Neuron (in vitro differentiated cells): ENCODE results near the gene SNTN.

- PRO-cap, result no peak
Observed at GRCh38 chr3:61008953-61009745, 242.1 kb downstream of the FHIT start.

DNA sequence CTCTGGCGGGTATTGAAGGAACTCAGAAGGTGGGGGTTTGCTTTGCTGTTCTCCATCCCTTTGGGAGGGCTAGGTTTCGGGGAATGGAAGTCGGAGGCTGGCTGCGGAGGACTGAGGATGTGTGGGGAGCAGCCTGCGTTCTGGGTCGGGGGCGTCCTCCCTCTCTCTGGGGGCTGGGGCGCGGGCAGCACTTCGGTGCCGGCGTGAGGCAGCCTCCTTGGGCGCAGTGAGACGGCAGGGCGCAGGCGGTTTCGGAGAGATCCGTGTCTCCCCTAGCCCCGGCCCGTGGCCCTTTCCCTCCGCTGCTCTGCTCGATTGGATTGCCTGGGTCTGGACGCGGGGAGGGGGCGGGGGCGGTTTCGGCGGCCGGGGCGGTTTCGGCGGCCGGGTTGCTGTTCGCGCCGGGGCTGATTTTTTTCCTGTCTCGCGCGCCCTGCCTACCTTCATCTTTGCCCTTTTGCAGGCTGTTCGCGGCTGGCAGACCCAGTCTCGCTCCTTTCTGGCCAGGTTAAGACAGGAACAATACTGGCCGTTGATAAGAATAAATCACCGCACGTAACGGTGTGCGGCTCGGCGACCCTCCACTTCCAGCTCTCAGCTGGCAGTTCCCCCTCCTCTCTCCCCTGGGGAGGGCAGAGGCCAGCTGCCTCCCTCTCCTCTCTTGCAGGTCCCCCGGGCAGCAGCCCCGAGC is 1.6 kb downstream of the PTPRG start:
- PRO-cap, result bidirectional peak, plus-strand start at position 486 of the sequence, minus-strand start at position 317 of the sequence

DNA sequence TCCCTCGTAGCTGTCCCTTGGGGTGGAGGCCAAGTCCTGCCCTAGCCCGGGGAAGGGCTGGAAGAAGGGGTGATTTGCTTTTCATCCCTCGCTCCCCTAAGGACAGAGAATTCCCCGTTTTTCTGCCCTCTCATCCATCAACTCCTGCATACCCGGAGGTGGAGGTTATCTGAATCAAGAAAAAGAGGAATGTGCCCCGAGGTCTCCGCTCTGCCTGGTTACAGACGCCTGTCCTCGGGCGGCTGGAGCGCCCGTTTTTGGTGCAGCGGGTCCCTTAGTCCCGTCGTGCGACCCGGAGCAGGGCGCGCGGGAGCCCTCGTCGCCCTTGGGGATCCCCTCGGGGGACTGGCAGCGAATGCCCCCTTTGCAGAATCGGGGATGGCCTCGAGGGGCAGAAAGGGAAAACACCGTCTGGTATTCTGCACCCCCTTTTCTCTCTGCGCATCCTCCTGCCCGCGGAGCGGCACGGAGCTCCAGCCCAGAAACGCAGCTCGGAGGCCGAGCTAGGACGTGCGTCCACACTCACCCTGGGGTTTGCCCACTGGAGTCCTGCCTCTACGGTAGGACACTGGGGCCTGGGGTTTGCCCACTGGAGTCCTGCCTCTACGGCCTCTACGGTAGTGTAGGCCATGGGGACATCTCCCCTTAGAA is 2.2 kb downstream of the PTPRG start:
- PRO-cap, result no peak

DNA sequence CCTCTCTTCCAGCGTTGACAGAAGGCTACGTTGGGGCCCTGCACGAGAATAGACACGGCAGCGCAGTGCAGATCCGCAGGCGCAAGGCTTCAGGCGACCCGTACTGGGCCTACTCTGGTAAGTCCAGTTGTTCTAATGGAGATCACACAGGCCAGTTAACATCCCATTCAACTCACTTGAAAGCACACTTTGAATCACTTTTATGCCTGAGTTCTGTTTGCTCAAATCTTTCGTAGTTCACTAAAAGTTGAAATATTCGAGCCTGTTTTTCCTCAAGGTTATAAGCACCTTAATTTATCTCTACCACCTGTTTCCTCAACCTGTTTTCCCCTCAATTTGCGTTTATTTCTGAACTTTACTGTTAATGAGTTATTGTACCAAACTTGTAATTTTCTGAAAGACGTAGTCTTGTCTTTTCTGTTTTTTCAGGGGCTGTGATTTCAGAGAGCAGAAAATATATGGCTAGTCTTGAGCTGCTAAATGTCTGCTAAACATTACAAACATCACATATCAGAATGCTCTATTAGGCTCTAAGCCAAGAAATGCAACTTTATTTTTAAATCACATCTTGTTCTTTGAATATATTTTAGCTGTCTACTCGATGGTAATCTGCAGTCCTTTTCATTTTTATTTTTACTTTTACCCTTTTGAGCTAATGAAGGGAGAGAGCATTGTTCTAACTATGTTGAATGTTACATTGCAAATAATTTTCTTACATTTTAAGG is 187.7 kb downstream of the PTPRG start:
- PRO-cap, result no peak

GRCh38 chr3:61756683-61757341 is 195.4 kb downstream of the PTPRG start:
- PRO-cap, result no peak

DNA sequence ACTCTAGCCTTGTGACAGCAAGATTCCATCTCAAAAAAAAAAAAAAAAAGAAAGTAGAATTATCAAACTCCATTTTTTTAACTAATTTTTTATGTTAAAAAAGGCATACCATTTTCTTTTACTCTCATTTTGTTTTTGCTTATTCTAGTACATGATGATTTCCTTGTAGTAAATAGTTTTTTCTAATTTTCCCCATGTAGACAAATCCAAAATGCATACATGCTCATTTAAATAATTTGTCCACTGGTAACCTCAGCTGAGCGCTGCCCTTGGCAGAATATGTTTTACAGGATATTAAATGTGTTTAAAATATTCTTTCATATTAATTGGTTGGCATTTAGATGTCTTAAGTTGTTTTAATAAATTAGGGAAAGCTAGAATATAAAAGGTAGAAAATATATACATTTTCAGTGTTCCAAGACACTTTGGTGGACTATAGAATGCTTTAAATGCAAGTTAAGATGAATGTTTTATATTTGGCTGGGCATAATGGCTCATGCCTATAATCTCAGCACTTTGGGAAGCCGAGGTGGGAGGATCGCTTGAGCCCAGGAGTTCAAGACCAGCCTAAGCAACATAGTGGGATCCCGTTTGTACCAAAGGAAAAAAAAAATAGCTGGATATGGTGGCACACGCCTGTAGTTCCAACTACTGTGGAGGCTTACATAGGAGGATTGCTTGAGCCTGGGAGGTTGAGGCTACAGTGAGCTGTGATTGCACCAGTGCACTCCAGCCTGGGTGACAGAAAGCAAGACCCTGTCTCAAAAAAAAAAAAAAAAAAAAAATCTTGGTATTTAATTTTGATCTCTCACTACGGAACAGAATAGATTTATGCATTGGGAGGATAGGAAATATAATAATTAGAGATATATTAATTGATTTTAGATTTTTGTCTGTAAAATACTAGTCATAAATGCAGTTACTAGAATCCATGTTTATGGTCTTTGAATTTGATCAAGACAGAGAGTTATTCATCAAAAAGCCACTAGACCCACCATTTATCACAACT is 206.1 kb downstream of the PTPRG start:
- PRO-cap, result no peak

DNA sequence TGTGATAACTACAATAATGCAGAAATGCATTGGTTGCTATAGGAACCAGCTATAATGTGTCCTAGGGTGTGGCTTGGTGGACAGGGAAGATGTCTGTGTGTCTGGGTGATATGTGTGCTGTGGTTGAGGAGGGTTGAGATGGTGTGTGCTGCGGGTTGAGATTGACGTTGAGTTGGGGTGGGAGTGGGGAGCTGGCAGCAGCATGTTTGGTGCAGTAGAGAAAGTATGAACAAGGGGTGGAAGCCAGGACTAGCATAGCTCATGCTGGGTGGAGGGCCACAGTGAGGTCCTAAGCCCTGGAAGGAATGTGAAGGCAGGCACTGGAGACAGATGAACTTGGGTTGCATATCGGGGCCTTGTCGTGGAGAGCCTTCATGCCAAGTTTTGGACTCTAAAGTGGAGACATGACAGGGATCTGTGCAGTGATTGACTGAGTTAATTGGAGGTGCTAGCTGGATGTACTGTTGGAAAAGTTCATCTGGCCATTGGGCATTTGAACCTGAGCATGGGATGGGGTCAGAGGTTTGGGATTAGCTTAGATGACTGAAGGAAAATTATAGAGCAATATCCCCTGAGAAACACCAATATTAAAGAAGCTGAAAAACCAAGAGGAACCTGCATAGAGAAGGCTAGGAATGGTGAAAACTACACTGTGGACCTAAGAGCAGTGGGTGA is 222.2 kb downstream of the PTPRG start:
- PRO-cap, result no peak

- PRO-cap, result no peak
Observed at GRCh38 chr3:61848678-61849731, 287.6 kb downstream of the PTPRG start.

DNA sequence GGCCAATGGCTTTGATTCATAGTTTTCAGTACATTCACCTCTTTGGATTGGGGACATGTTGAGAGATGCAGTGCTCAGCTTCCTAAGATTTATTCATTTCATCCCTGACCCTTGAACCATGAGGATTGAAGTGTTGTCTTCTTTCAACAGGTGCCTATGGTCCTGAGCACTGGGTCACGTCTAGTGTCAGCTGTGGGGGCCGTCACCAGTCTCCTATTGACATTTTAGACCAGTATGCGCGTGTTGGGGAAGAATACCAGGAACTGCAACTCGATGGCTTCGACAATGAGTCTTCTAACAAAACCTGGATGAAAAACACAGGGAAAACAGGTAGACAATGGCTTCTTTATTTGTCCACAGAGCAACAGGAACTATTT is 329.4 kb upstream of the C3orf14 start:
- PRO-cap, result no peak

DNA sequence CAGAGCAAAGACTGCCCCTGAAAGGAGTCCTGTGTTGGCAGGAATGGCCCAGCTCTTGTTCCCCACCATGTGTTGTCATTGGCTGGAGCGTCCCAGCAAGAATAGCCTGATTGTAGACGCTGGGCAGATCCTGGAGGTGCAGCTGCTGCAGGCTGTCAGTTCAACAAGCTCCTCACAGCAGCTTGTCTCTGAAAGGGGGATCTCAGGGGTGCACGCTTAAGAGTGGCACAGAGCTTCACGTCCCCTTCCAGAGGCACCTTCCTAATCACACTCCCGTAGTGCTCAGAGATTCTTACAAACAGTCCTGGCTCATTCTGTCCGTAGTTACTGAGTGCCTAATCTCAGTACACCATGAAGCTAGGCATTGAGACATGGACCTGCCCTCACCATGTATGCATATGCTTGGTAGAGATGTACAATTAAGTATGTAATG is 182.9 kb upstream of the C3orf14 start:
- PRO-cap, result no peak

- PRO-cap, result bidirectional peak, plus-strand start at chr3:62243046, minus-strand start at chr3:62242962
Observed at GRCh38 chr3:62242802-62243526, 75.9 kb upstream of the C3orf14 start.

GRCh38 chr3:62325991-62326441 is 7.2 kb downstream of the C3orf14 start:
- PRO-cap, result no peak

DNA sequence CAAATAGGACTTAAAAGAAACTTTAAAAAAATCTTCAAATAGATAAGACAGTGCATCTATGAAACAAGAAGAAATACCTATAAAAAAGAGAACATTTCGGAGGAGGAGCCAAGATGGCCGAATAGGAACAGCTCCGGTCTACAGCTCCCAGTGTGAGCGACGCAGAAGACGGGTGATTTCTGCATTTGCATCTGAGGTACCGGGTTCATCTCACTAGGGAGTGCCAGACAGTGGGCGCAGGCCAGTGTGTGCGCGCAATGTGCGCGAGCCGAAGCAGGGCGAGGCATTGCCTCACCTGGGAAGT is 142.0 kb upstream of the SYNPR start:
- PRO-cap, result unidirectional peak, plus-strand start at position 100 of the sequence

DNA sequence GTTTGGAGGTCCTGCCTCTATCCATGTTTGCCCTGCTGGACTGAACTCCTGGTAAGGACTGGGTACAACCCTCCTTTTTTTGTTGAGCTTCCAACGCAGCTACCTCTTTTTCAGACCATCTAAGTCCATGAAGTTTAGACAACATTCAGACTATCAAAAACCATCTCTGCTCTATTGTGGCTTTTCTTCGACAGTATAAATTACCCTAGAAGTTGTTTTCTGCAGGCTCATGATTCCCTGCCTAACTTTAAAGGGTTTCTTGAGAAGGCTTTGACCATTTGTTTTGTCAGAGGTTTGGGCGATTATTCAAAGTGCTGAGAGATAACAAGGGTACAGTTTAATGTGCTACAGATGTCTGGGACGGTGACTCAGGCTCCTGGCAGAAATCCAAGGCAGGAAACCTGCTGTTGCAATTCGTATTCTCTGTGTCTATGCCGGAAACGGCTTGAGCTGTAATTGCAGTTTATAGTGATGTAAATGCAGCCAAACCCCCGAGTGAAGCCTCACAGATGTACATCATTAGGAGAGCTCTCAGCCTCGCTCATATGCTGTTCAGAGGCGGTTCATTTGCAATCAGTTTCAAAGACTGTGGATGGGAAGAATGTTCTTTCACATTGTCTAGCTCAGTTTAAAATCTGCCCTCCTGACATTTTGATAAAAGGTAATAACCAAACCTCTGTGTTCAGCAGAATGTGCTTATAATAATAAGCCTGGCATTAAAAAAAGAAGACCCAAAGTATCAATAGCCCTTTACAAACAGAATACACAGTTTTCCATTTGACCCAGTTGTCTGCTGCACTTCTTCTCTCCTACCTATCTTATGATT is 65.6 kb downstream of the SYNPR start:
- PRO-cap, result no peak

DNA sequence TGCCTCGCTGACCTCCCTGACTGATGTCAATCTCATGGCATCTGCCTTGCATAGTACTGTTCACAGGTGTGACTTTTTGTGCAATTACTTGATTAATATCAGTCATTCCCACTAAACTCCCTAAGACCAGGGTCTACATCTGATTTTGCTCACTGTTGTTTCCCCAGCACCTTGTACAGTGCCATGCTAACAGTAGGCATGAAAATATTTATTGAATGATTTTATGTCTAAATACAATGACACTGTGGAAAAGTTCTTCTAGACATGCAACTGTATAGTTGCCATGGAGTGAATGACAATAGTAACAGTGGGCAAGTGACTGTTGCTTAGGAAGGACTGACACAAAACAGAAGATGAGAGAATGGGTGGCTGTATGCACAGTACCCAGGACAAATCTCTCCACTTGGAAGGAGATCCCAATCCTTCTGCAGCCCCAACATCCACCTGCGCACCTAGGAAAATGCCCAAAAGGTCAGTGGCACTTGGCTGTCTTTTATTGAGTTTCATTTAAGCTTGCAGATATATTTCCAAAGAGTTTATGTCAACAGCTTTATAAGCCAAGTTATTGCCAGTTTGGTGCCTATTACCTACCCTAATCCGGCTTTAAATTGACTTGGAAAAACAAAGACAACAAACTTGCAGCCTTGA is at the start of gene SNTN:
SNTN (plus strand) TSS at position 349 of the 648 bp plus-strand sequence.
- PRO-cap, result no peak

GRCh38 chr3:63912333-63912952 is 48.8 kb downstream of the ATXN7 start:
- PRO-cap, result bidirectional peak, plus-strand start at chr3:63912144, minus-strand start at chr3:63912562; bidirectional peak, plus-strand start at chr3:63912770, minus-strand start at chr3:63912822; unidirectional peak, minus-strand start at chr3:63912864

DNA sequence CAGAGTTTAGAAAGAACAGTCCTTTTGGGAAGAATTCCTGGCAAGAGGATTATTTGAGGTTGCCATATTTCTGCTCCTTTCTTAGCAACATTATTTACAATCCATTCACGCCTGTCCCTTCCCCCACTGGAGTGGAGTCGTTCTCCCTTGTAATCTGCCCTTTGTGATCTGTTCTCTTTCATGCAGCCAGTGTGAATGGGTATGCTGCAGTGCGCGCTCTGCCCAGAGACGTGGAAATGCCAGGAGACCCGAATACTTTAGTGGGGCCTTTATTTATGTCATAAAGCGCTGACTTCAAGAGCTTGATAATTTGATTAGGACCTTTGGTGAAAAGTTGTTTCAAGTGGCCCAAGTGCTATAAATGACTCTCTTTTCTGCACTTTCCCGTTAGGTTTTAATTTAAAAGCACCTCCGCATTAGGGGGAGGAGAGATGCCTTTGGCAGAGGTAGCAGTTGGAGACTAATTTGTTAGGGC is 52.6 kb downstream of the PSMD6 start:
- PRO-cap, result no peak

DNA sequence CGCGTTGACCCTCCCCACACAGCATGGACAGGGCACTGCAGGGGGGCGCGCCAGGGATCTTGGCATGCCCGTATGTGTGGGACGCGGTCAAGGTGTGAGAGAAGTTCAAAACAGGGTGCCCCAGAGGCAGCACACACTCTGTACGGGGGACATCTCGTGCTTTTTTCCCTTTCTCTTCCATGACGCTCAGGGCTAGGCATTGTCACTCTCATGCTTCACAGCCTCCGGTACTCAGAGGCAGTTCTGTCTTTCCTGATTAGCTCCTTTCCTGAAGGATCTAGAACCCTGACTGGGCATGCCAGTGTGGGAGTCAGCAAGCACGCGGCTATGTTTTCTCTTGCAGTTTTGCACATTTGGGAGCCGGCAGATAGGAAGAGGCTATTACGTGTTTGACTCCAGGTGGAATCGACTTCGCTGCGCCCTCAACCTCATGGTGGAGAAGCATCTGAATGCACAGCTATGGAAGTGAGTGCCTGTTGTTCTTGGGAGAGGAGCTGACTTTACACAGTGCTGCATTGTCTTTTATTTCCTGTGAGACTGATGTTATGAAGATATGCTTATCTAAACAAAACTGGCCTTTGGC is 32.8 kb downstream of the PSMD6 start:
- PRO-cap, result no peak

GRCh38 chr3:64013162-64013756 is 10.0 kb downstream of the PSMD6 start:
- PRO-cap, result no peak

GRCh38 chr3:64015363-64015684 is 8.0 kb downstream of the PSMD6 start:
- PRO-cap, result no peak